Diencephalon (tissue), 2 donors: ENCODE results near the genes GINM1 and PCMT1.

GRCh38 chr6:148144906-148145262, 197.8 kb upstream of the SASH1 start:
- RAMPAGE, long total RNA, result no peak

GRCh38 chr6:148191635-148192229, 150.9 kb upstream of the SASH1 start:
- RAMPAGE, long total RNA, result no peak

DNA sequence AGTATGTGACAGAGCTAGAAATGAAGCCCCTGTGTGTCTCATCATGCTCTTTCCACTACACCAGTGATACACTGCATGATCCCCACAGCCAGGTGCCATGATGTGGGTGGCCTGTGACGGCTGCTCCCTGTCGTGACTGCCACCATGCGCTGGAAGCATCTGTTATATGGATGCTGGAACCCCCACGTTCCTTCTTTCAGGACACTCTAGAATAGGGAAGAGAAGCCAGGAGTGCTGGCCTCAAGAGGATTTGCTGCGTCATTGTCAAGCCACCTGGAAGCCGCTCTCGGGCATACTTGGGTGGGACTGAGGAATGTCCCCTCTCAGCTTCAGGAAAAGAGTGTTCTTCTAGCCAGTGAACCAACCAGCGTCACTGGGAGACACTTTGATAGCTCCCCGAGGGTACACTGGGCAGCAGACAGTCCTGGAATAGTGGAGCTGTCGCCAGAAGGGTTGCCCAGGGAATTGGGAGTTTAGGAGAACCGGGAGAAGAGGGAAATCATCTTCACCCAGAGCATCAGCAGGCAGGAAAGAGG, 130.9 kb upstream of the SASH1 start:
- RAMPAGE, long total RNA, result no peak

DNA sequence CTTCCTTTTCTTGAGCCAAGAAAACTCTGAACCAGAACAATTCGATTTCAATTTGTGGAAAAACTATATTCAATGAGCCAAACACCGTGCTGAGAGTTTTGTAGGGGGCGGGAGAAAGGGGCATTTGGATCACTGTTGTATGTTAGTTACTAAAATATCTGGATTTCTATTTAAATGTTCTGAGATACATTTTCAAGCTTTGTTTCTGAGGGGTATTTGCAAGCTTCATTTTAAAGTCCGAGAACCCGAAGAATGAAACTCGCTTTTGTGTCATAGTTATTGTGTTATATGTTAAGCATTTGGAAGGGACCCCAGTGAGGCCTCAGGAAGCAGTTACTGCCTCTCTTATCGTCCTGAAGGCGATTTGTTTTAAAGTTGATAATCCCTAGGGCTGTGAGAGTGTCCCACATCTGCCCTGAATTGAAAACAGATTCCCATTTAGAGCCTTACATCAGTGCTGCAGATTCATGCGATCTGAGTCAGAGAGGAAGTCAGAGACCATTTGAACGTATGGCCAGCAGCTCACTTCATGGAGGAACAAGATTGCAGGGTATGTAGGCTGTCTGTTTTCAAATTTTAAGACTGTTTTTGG, 70.7 kb upstream of the SASH1 start:
- RAMPAGE, long total RNA, result no peak

DNA sequence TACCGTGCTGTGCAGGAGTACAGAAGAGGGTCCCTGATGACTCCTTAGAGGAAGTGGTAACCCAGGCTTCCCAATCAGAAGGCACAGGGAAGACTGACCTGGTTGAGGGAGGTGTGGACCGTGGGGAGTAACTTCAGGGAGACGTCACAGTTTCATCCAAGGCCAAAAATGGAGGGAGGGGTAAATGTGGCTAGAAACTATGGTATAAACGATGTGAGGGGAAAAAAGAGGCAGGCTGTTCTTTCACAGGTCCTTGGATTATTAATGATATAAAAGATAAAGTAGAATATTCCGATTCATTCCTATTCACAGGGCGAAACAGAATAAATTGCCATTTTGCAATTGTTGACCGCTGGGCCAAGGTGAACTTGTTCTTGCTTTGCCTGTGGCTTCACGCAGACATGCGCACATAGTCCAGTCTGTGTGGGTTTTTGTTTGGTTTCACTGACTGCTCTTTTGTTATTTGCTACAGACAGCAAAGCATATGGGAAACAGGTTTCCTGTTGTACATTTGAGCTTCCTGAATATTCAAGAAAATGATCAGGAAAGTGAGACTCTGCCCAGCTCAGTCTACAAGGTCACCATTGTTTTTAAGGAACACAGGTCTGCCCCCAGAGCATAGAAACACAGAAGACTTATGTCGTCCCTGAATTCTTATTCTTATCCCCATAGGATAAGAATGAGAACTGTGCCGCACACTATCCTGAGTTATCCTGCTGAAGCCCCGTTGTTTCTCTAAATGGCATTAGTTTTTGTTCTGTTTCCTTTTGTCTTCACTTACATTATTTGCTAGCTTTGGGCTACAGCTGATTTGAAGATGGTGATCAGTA, 55.5 kb downstream of the SASH1 start:
- RAMPAGE, long total RNA, result no peak

- RAMPAGE, long total RNA, result no peak
Measured at GRCh38 chr6:148451555-148452238, 109.1 kb downstream of the SASH1 start.

DNA sequence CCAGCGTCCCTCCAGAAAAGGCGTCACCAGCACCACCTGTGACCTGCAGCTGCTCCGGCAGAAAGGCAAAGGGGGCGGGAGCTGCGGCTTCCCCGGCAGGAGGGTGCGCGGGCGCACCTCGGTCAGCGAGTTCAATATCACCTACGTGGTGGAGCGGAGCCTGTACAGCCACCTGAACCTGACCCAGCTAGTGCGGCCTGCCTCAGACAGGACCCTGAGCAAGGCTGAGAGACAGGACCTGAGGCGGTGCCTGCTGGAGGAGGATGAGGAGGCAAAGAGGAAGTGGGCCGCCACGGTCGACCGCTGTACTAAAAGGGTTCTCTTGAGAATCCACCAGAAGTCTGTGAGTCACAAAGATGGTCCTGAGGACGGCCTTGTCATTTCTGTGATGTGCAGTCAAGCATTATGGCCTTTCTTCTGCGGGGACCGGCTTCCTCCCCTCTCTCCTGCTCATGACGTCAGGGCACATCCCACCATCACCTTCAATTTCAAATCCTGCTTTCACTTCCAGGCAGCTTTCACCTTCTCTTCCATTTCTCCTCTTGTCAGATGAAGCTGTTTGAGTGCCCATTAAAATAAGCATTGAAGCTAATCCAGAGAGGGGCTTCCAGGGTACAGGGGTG, 177.5 kb downstream of the SASH1 start:
- RAMPAGE, long total RNA, result no peak

DNA sequence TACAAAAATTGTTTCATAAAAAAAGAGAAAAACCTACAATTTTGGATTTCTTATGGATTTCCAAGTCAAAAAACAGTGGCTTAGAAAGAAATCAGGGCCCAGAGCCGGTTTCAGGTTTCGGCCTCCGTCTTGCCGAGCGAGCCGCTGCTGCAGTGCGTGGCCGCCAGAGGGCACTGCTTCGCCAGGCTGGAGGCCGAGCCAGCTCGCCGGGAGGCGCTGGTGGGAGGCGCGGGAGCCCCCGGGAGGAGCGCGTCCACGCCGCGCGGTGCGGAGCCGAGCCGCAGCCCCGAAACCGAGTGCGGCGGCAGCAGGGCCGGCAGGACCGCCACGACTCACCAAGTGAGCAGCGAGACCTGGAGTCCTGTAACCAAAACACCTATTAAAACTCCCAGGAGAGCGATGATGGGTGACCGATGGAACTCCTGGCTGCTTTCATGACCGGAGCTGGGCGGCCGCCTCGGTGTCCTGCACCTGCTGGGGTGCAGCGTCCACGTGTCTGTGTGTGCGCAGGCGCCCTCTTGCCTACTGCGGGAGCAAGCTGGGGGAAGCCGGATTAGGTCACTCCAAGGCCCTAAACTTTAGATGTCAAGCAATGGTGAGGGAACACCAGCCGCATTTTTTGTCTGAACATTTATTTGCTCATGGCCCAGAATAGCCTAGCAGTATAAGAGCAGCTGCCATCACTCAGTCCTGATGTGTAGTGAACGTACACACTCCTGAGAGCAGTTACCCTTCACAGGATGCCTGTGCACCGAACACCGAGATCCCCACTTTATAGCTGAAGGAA, 186.9 kb upstream of the UST start:
- RAMPAGE, long total RNA, result no peak

- RAMPAGE, long total RNA, result no peak
Measured at GRCh38 chr6:148611235-148611730, 135.5 kb upstream of the UST start.

DNA sequence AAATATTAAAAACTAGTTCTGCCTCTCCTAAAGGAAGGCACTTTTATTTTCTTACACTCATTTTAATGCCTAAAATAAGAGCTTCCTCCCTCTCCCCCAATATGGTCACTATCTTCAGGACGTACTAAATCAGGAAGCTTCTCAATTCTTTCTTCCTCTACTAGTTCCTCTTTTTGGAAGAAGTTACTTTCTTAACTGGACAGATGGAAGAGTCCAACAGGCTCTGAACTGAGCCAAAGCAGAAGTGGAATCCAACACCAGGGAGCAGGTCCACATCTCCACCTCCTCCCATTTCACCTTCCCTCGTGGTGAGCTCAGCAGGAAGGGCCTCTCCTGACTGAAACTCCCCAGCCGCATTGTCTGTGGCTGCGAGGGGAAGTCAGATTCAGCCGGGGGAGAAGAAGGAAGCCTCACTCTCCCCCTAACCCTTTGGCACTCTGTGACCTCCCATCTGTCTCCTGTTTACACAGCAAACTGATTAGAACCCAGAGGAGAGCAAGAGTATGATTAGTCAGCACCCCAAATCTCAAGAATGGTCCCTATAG, 63.9 kb upstream of the UST start:
- RAMPAGE, long total RNA, result no peak

- RAMPAGE, long total RNA, result no peak
Measured at GRCh38 chr6:148798381-148798757, 51.5 kb downstream of the UST start.

GRCh38 chr6:148985036-148986039, 238.5 kb downstream of the UST start:
- RAMPAGE, long total RNA, result no peak

GRCh38 chr6:149031815-149032347, 285.1 kb downstream of the UST start:
- RAMPAGE, long total RNA, result no peak

GRCh38 chr6:149059788-149060114, 257.8 kb upstream of the TAB2 start:
- RAMPAGE, long total RNA, result no peak

DNA sequence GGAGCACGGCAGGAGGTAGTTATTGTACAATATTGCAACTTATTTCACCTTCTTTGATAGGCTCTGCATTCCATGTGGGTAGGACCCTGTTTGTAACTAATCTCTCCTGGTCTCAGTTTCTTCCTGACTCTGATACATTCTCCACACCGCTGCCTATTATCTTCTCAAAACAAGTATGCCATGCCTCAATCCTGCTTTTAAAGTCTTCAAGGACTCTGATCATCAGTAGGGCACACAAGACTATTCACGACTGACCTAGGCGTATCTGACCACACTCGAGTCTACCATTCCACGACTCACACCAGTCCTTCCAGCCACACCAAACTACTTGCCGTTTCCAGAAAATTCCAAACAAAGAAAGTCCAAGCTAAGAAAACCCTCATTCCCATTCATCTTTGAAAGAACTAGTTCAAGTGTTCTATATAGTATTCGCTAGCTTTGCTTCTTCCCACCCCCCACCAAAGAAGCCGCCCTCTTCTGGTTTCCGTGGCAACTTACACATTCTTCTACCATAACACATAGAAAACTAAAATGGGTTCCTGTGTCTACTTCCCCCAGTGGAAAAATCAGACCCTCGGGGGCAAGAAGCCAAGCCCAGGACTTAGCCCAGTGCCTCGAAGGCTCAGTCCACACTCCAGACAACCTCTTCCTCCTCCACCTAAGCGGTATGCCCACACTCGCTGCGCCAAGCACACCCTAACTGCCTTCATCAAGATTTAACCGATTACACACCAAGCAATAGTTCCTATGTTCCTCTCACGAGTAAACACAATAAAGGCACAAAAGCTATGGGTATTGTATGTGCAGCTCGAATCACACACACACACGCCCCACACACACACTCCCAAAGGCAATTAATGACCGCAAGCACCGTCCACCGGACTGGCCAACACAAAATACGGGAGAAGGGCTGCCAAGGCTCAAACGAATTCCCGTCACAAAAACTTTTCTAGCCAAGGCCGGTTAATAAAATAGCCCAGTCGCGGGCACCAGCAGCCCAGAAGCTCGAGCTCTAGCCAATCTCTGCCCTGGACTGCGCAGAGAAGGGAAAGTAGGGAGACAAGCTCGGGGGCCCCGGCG, 673 bp downstream of the PPIL4 start:
- RAMPAGE, long total RNA, result no peak

DNA sequence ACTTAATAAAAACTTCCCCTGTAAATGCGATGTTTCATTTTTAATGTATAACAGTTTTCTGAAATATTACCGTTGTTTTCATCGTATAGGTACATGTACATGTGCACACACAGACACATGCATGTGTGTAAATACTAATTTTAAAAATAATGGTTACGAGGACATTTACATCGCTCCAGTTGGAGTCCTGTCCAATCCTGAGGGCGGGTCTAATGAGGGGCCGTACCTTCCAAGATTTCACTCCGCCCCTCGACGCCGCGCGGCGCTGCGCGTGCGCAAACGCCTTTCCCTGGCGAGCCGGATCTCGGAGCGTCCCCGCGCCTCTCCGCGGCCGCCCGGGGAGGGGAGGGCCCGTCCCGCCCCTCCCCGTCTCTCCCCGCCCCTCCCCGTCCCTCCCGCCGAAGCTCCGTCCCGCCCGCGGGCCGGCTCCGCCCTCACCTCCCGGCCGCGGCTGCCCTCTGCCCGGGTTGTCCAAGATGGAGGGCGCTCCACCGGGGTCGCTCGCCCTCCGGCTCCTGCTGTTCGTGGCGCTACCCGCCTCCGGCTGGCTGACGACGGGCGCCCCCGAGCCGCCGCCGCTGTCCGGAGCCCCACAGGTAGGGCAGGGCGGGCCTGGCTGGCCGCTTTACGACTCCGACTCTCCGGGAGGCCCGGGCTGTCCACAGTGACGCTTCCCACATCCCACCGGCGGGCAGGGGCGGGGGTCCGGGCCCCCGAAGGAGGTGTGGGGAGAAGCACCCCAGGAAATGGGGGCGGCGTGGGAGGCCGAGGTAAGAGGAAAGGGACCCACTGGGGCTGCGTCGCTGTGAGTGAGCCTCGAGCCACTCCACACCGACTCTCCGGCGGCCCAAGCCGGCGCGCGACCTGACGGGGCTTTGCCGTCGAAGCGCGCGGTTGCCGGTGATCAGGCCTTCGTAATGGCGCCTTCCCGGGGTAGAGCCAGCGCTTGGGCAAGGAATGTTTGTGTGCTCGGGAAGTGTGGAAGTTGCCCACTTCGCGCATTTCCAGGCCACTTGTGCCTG, at the start of gene GINM1:
TSS of gene GINM1 (plus strand) at position 437 of the 1,022 bp plus-strand sequence.
- RAMPAGE, long total RNA, result no peak

DNA sequence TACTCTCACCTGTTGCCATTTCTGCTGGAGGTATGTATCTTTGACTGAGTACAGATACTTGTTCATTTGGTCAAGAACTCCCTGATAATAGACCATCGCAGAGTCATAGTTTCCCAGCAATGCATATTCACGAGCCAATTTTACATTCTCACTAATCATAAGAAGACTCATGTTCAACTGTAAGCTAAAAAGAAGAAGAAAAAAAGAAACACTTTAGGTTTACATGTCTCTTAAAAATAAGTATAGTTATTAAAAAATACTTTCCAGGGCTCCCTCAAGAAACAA, 10.2 kb downstream of the KATNA1 start:
- RAMPAGE, long total RNA, result no peak

- RAMPAGE, long total RNA, result no peak
Measured at GRCh38 chr6:149691532-149692379, 26.1 kb downstream of the LATS1 start.

DNA sequence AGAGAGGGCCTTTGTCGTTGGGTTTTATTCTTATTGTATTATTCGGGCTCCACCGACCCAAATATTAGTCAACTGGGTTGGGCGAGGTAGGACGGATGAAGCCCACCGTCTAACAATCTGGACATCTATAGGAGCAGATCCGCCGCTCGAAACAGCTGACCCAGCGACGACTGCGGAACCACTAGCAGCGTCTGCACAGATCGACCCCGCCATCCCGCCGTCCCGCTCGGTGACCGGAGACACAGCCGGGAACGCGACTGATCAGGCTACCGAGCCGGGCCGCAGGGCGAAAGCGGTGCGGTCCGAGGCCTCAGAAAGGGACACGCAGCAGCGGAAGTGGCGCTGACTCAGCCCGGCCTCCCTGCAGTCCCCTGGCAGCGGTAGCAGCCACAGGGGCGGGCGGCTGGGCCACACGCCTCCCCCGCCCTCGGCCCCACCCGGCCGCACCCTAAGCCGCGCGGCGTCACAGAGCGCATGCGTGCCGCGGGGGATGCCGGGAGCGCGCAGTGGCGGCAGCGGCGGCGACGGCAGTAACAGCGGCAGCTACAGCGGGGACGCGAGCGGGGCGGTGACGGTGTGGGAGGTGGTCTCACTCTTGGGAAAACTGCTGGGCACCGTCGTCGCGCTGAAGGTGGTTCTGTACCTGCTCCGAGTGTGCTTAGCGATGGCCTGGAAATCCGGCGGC, at the start of gene PCMT1:
TSS of gene PCMT1 (plus strand) at position 504 of the 685 bp plus-strand sequence.
- RAMPAGE, long total RNA, result no peak

DNA sequence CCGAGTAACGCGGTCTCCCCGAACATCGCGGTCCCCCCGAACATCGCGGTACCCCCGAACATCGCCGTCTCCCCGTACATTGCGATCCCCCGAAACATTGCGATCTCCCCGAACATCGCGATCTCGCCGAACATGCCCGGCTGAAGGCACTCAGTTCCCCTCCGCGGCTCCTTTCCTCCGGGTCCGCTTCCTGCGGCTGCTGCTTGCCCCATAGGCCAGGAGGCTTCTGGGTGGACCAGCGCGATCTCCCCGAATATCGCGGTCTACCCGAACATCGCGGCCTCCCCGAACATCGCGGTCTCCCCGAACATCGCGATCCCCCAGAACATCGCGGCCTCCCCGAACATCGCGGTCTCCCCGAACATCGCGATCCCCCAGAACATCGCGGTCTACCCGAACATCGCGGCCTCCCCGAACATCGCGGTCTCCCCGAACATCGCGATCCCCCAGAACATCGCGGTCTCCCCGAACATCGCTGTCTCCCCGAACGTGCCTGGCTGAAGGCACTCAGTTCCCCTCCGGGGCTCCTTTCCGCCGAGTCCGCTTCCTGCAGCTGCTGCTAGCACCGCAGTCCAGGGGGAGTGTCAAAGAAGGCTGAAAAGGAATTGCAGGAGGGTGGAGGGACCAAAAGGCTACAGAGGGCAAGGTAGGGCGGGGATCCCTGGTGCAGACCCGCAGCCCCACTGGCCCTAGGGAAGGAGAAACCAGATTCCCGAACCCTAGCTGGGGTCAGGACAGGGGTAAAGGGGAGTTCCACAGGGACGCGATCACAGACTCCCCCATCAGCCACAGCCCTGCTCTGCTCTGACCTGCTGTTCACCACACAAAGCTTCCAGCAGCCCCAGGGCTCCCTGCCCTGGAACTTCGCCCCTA, 1.3 kb downstream of the ULBP1 start:
- RAMPAGE, long total RNA, result no peak